Mesenteric fat pad (tissue), 1 donor: ENCODE data around the genes NECTIN3 and ABHD10.

GRCh38 chr3:108826438-108826719 is 3.8 kb downstream of the TRAT1 start:
- PRO-cap = no peak

- PRO-cap = no peak
These were observed 726.6 kb upstream of the NECTIN3 start for GRCh38 chr3:110344989-110345509.

- PRO-cap = no peak
These were observed 631.7 kb upstream of the NECTIN3 start for GRCh38 chr3:110439873-110440376.

DNA sequence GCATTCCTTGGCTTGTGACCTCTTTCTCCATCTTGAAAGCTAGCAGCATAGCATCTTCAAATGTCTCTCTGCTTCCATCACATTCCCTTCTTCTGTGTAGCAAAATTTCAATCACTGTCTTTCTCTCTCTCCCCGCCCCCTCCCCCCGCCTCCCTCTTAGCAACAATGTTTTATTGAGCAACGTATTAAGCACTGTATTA is 373.8 kb upstream of the NECTIN3 start:
- PRO-cap = no peak

DNA sequence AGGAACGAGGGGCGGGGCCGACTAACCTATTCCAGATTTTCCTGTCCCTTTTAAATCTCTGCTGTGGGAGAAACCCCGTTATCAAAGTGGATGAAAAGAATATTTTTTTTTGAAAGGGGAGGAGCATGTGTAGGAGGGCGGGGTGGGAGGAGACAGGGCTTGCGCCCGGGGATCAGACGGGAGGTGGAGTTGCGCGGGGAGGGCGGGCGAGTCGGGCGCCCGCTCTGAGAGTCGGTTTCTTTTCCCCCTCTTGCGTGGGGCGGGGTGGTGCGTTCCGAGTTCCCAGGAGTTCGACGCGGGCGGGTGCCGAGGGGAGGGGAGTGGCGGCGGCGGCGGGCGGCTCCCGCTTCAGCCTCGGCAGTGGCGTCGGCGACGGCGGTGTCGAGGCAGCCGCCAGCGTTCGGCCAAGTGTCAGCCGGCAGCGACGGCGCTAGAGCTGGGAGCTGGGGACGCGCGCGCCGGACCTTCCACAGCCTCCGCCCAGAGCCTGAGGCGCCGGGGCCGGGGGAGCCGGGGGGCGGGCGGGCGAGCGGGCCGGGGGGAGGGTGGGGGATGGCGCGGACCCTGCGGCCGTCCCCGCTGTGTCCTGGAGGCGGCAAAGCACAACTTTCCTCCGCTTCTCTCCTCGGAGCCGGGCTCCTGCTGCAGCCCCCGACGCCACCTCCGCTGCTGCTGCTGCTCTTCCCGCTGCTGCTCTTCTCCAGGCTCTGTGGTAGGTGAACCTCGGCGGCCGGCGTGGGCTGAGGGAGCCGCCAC is at the start of gene NECTIN3:
NECTIN3 (plus strand) TSS at position 351 of the 756 bp plus-strand sequence.
- PRO-cap = bidirectional peak, plus-strand start at position 360 of the sequence, minus-strand start outside the sequence; unidirectional peak, plus-strand start at position 411 of the sequence

GRCh38 chr3:111072222-111072654 is 622 bp downstream of the NECTIN3 start:
- PRO-cap = no peak

DNA sequence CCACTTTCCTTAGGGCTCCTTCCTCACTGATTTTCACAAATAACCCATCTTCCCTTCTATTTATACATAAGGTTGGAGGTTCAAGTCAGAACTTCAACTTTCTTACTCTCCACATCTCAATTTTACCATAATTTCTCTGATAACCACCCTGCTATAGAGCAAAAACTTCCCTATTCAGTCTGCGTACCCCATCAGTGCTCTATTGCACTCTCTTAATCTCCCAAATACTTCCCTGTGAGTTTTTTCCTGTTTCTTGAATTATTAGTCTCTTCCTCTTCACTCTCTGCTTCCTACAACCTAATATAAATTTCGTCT is 21.6 kb upstream of the CD96 start:
- PRO-cap = no peak

- PRO-cap = no peak
These were observed 1.8 kb downstream of the CD96 start for GRCh38 chr3:111543725-111544267.

GRCh38 chr3:111547104-111548127 is 5.4 kb downstream of the CD96 start:
- PRO-cap = no peak

DNA sequence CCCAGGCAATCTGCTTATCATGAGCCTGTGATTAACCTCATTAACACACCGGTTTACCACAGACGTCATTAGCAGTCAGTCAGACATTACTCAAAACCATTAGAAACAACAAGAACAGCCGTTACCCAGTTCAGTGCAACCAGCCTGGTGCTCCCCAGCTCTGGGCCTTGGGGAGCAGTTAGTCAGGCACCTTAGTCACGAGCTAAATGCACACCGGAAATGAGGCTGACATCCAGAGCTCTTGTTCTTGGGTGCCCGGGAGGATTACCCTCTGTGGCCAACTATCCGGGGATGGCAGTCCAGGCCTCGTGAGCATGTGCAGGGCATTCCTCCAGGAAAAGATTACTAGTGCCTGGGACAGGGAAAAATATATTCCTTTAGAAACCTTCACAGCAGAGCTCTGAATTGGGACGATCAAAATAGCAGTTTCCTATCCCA is 38.0 kb downstream of the PLCXD2 start:
- PRO-cap = no peak

DNA sequence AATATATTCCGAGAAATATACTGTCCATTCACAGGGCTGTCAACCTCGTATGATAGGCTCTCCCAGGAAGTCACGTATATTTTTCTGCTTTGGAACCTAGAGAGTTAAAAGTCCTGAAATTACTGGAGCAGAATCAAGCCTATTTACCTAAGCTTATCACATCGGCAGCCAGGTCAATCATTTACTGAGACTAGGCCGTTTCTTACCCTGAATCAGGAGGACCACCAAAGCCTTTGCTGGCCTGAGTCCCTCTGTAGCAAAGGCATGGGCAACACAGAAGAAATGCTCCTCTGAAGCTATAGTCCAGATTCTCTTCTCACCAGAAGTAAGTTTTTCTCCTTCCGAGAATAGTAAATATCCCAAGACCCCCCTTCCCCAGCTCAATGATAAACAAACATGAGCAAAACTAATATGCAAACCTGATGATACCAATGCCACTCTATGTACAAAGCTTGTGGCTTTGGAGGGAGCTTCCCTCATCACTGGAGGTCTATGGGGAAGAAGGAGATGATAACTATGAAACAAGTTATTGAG is 58.7 kb downstream of the PLCXD2 start:
- PRO-cap = no peak

GRCh38 chr3:111851290-111852054 is 7.6 kb upstream of the PHLDB2 start:
- PRO-cap = no peak

DNA sequence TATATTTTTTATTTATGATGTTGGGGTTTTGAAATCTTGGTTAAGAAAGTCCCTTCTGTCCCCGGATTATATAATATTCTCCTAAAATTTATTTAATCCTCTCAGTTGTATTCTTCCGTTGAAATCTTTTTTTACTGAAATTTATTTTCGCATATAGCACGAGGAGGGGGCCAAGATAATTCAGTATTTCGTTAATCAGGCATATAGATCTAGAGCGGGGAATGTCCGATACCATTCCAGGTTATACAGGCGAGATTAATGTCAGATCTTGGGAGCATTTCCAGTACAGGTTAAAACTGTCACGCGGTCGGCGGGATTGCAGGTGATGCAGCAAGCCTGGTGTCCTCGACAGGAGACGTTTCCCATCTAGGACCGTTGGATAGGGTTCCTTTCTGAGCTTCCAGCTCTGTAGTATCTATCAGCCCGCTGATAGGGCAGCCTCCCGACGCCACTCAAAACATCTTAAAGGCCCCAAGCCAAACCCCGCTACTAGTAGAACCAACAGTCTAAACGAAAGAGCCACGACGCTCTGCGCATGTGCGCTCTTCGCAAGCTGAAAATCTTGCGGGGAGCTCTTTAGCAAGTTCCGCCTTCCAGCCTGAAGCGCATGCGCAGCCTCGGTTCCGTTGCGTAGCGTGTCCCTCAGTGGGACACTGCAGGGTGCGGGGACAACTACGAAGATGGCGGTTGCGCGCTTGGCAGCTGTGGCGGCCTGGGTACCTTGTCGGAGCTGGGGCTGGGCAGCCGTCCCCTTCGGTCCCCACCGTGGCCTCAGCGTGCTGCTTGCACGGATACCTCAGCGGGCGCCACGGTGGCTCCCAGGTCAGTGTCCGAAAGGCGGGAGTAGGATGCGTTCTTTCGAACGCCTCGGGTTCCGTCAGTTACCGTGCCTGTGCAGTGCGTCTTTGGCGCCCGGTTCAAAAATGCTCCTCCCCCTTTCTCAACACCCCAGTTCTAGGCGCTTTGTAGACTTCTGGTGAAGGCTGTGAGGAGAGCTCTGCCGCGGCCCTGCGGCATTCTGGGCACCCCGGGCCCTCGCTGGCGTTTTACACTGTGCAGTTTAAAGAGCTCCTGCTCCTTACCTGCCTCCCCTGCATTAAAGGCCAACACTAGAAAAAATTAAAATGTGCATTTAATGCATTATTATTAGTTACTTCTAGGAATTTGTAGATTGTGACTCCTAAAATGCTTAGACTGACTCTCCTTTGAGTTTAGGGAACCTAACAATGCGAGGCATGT is at the start of gene ABHD10:
ABHD10 (plus strand) TSS at position 645 of the 1,239 bp plus-strand sequence.
- PRO-cap = unidirectional peak, plus-strand start at position 653 of the sequence

DNA sequence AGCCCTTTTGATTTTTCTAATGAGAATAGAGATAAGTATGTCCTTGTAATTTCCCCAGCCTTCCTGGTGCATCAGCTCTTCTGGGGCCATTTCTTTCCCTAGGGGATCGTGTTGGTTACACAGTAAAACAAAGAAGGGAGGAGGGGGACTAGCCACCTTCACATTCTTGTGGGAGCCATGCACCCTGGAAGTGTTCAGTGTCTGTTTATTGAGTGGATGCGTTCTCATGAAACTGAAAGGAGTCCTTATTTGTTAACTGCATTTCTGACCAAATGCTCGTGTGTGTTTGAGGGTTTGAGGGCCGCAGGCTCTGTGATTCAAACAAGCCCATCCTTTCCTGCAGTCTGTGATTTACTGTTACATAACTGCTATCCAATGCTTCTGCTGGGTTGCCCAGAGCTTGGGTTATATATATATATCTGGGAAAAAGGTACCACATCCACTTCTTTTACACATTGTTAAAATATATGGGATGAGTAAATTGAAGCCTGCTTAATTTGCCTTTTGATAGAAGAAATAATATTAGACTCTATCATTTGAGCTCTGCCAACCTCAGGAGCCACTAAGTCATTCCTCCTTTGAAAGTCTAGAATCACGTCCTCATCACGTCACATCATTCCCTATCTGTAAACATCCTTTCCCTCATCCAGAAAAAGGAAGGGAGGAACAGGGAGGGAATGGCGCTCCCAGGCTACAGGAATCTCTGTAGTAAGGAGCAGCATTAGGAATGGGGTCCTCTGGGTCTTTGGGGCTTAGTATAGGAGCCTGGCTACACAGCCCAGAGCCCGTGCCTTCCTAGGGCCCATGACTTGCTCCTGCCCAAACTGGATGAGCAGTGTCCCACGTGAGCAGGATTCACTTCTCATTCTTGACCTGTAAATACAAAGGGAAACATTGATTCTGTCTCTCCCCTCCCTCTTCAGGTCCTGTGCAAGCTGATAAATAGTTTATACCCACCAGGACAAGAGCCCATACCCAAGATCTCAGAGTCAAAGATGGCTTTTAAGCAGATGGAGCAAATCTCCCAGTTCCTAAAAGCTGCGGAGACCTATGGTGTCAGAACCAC is 1.5 kb downstream of the TAGLN3 start:
- PRO-cap = no peak

GRCh38 chr3:112116097-112116591 is 16.9 kb downstream of the GCSAM start:
- PRO-cap = no peak

GRCh38 chr3:112134301-112135341 is 1.6 kb upstream of the GCSAM start:
- PRO-cap = no peak

DNA sequence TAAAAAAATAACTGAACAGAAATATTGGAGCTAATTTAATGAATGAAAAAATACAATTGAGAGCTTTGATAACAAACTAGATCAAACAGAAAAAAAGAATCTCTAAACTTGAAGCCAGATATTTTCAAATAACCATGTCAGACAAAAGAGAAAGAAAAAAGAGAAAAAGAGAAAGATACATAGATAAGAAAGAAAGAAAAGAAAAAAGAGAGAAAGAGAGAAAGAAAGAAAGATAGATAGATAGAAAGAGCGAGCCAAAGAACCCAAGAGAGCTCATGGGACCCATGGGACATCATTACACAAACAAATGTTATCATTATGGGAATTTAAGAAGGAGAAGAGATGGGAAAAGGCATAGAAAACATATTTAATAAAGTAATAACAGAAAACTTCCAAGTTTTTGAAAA is 69.4 kb downstream of the SLC9C1 start:
- PRO-cap = no peak

DNA sequence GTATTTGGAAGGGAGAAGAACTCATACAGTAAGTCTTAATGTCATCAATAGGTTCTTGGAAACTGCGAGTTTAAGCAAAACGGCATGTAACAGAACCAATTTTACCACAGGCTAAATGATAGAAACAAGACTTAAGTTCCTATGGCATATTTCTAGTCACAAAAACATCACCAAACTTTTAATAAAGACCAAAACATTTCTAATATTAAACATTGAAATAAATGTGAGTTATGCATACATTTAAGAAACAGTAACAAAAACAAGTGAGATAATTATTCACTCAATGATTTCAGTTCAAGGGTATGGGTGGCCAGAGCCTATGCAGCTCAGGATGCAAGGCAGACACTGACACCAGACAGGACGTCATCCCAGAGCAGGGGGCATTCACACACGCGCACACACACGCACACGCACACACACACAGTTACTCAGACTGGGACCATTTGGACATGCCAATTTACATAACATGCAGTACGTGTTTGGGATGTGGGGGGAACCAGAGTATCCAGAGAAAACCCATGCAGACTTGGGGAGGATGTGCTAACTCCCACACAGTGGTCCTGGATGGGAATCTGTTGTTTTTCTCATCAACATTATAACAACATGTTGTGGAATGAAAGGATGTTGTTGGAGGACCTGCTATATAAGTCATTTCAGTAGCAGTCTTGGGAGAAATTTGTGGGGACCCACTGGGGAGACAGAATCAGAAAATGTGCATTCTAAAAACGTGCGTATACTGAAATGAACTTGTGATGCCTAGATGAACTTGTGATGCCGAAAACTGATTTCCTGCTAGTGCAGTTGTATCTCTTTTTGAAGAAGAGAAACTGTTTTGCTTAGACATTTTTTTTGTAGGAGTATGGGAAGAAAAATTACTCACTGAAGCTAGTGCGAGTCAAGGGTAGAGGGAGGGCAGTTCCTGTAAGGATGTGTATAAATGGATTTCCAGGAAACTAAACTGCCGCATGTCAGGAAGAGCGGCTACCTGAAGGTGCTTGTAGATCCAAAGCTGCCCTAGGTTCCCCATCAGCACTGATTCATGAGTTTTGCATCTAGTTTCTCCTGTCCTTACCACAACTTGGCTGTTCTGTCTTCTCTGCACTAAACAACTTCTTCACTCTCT is 25.1 kb downstream of the CD200 start:
- PRO-cap = no peak

DNA sequence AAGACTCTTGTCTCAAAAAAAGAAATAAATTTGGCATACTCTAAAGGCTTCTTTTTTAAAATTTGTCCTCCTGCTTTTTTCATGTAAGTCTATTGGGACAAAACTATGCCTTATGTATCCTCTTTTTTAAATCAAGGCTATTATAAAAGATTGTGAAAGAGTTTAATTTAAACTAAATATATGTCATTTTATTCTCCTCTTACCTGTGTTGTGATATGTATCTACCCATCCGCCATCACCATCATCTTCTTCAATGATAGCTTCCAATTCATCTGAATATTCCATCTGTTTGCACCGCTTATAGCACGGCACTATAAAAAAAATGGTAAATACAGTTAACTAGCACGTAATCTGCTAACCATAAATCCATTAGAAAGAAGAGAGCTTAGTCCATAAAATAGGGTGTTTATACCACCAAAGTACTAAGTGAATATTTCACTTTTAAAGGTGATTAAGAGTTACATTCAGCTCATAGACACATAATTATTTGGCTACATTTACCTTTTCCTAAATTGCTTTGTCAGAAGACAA is 13.4 kb downstream of the ATG3 start:
- PRO-cap = no peak

DNA sequence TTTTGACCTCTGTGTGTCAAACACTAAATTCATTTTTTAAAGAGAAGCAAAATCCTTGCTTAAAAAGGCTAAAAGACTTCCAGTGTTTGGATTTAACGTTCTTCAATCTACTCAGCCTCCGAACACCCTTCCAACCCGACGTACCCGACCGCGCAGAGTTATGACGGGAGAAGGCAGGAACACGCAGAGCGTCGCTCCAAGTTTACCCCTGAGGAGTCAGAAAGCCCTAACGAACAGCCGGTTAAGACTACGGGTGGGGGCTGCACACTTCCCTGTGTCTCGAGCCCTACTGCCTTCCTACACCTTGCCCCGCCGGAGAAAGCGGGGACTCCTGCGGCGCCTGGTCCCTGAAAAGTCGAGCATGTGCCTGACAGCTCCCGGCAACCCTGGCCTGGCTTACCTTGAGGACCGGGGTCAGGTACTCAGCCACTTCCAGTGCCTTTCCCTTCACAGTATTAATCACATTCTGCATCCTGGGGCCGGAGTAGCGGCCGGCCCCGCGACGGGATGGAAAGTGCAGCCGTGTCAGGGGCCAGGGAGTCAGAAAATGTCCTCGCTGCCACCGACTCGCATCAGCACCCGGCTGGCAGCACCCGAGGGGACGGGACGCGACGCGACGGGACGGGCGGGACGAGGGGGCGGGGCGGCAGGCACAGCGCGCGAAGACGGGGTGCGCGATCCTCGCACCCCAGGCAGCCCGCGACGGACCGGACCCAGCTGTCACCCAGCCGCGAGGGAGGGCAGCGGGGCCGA is 529 bp downstream of the ATG3 start:
- PRO-cap = no peak